Upper lobe of left lung (tissue), 5 donors: ENCODE data around the gene ARL5A.

- PRO-cap, 2 experiments, result no peak in any of the 2 experiments
- RAMPAGE, long total RNA, 4 experiments, result no peak in any of the 4 experiments
Measured at GRCh38 chr2:150529380-150529725, 41.9 kb upstream of the RND3 start.

DNA sequence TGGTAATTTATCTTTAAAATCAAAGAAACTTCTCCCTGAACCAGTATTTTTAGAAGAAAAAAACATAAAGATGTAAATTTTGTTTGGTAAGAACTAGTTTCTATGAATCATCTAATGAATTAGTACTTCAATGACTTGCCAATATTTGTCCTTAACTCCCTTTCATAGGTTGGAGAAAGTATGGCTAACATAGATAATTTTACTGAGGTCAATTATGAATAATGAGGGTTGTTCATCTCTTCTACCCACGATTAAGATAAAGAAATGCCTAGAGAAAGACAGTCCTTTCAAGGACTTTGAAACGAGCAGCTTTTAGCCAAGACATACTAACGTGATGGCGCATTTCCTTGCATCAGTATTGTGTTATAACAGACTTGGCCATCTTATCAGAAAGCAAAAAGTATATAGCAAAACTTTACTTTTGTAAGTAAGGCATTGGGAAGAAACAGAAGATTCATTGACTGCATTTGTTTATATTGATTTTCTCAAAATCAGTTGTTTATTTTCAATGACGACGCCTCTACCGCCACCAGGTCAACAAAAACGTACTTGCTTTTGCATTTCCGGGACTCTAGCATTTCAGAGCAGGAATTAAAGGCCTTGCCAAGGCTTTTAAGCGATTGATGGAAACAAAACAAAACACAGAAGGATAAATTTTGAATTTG, 1.0 kb downstream of the RBM43 start:
- PRO-cap, 2 experiments, result peak in 2 of 2 experiments; most common plus-strand start position 578 of the sequence (in 2); most common minus-strand start position 536 of the sequence (in 1)
- RAMPAGE, long total RNA, 4 experiments, result no peak in any of the 4 experiments

DNA sequence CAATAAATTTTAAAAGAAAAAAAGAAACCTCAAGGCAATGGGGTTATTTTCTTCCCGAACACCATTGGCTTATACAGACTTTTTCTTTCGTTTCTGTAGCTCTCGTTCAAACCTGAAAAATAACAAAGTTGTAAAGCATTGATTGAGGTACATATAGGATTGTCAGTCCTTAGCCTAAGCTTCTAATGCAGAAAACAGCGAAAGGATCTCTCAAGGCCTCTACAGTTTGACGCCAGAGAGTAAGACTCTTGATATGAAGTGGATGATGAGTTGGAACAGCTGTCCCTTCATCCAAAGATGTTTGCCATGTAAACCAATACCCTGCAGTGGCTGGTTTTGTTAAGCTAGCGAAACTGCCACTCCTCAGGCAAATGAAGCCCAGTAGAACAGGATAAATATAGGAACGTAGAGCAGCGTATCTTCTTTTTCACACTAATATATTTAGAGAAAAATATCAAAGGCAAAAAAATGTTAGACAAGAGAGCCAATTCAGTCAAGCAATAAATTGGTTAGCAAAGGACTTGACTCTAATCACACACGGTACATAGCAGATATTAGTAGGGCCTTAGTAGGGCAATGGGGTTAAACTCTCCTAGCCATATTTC, 490 bp downstream of the NEB start:
- PRO-cap, 2 experiments, result peak in 1 of 2 experiments; most common minus-strand start position 187 of the sequence (in 1)
- RAMPAGE, long total RNA, 4 experiments, result start-site peak on the minus strand in 1 of 4 experiments, centred at position 450 of the sequence, 13 reads per replicate

- PRO-cap, 2 experiments, result peak in 1 of 2 experiments; most common plus-strand start chr2:151760359 (in 1); most common minus-strand start chr2:151760248 (in 1)
- RAMPAGE, long total RNA, 4 experiments, result no peak in any of the 4 experiments
Measured at GRCh38 chr2:151760065-151760758, 25.9 kb upstream of the NEB start.

- PRO-cap, 2 experiments, result peak in 2 of 2 experiments; most common plus-strand start chr2:151828250 (in 1); most common minus-strand start chr2:151828026 (in 1)
- RAMPAGE, long total RNA, 4 experiments, result start-site peak on the minus strand in 1 of 4 experiments, at chr2:151828312-151828496 at its widest, 27 to 48 reads per replicate
Measured at GRCh38 chr2:151827849-151829049, at the start of gene ARL5A. ARL5A (minus strand) TSS chr2:151828421.

- PRO-cap, 2 experiments, result no peak in any of the 2 experiments
- RAMPAGE, long total RNA, 4 experiments, result no peak in any of the 4 experiments
Measured at GRCh38 chr2:152172251-152172711, 3.3 kb downstream of the STAM2 start.

DNA sequence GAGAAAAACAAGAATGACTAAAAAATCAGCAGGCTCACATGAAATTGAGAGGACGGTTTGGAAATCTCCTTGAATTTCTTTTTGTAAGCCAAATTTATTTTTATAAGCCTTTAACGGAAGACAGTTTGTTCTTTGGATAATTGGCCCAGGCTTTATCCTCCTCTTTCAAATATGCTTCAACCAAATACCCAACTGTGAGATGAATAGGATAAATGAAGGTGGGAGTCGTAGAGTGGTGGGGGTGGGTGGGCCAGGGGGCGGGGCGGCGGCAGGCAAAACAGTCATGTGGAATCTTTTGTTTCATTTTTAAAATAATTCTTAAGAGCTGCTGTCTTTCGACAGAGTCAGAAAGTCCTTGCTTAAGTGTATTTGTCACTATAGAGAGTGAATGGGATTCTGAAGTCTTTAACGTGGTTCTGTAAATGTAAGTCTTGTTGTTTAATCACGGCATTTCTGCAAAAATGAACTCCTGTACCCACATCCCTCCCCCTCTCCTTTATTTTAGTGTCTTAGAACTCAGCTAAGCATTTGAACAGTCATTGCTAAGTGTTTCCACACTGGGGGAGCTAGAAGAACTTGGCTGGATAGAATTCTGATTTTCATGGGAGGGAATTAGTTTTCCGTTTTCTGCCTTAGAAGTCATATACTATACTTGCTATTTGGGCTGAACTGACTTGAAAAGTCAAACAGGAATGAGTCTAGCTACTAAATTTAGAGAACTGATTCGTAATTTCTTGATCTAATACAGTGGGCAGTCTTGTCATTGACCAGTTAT, 60.9 kb downstream of the FMNL2 start:
- PRO-cap, 2 experiments, result no peak in any of the 2 experiments
- RAMPAGE, long total RNA, 4 experiments, result no peak in any of the 4 experiments

- PRO-cap, 2 experiments, result peak in 1 of 2 experiments; most common plus-strand start chr2:152421816 (in 1); most common minus-strand start chr2:152421626 (in 1)
- RAMPAGE, long total RNA, 4 experiments, result no peak in any of the 4 experiments
Measured at GRCh38 chr2:152421031-152422064, 86.4 kb downstream of the FMNL2 start.

DNA sequence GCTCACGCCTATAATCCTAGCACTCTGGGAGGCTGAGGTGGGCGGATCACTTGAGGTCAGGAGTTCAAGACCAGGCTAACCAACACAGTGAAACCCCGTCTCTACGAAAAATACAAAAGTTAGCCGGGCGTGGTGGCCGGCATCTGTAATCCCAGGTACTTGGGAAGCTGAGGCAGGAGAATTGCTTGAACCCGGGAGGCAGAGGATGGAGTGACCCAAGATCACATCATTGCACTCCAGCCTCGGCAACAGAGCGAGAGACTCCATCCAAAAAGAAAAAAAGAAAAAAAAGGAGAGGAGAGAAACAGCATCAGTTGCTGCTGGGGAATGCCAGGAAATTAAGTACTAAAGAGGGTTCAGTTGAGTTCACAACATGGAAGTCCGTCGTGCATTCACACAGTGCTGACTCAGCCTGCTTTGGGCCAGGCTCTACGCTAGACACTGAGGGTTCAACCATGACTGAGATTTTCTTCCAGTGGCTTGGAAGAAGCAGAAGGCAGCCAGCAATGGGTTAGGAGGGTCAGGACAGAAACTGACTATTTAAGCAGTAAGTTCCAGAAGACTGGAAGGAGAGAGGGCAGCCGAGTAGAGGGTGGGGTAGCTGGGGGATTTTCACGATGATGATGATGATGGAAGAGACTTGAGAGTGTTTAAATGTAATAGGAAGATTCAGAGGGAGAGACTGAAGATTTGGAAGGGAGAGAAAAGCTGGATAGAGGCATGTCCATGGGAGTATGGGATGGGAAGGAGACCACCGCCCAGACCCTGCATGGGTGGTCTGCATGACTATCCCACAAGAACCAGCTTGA, 108.8 kb downstream of the FMNL2 start:
- PRO-cap, 2 experiments, result no peak in any of the 2 experiments
- RAMPAGE, long total RNA, 4 experiments, result no peak in any of the 4 experiments

DNA sequence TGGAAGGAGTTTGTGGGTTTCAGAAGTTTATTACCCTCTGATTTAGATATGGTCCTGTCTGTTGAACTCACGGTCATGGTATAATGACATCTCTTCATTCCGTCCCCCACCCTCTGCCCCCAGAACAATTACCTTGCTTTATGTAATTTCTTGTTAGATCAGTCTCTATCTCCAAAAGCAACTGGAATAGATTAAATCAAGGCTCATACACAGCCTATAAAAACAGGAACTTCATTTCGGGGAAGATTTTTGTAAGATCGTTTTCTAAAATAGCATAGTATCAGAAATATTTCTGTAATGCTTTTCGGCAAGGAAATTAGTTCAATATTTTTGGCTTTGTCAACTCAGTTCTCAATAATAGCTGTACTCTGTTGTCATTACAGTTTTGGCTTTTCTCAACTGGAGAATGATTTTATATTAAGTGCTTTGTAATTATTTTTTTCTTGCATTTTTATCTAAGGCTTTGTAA, 157.2 kb downstream of the FMNL2 start:
- PRO-cap, 2 experiments, result no peak in any of the 2 experiments
- RAMPAGE, long total RNA, 4 experiments, result no peak in any of the 4 experiments

DNA sequence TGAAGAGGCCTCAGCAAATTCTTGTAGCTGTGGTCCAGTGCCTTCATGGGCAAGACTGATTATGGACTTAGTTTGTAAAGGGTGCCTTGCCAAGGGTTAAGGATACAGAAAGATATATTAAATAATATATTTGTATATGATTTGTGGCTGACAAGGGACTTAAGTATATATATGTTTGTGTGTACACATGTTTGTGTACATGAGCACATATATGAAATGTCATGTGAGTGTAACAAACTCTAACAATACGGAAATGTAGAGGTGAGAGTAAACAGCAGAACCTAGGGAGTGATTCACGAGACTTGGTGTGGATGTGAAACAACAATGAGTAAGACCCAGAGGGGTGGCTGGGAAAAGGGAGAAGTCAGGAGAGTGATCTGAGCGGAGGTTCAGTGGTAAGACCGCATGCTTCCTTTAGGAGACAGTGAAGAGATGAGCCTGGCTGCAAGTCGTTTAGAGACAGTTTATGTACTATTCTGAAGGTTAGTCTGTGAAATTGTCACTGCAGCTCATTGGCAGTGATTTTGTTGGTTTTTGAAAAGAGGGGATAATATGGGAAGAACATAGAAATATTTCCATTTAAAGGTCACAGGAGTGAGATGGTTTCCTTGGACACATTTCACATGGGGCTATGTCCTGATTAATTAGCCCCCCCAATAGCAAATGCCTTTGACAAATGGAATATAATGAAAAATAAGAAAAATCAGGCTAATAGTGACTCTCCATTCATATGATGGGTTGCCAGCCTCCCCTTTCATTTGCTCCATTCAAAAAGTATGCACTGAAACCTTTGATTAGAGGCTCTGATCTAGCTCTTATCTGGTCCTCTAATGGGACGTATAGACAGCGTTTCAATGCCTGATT, 150.5 kb downstream of the PRPF40A start:
- PRO-cap, 2 experiments, result no peak in any of the 2 experiments
- RAMPAGE, long total RNA, 4 experiments, result no peak in any of the 4 experiments

DNA sequence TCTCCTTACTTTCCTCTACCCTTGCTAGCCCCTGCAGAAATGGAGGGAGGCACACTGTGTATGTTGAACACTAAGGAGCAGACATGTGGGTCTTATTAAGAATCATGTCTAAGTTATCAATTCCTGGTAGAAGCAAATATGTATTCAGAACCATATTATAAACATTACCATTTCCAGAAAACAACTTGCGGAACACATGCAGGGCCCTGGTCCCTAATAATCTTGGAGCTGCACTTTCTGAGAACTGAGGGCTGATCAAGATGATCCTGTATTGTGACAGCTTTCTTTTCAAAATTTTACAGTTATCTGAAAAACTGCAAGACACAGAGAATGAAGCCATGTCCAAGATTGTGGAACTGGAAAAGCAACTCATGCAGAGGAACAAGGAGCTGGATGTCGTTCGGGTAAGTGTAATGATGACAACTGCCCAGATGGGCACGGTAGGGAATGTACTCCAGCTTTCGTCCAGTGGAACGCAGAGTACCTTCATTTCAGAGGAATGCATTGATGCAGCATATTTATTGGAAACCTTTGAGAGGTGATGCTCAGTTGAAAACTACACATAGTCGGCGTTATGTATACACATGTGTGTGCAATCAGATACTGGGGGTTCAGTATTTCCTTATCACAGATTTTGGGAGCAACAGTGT, 100.3 kb downstream of the PRPF40A start:
- PRO-cap, 2 experiments, result no peak in any of the 2 experiments
- RAMPAGE, long total RNA, 4 experiments, result start-site peak on the plus strand in 2 of 4 experiments, centred at positions 307 to 316 of the sequence, 30 to 34 reads per replicate

- PRO-cap, 2 experiments, result no peak in any of the 2 experiments
- RAMPAGE, long total RNA, 4 experiments, result no peak in any of the 4 experiments
Measured at GRCh38 chr2:152719272-152719485, 759 bp downstream of the ARL6IP6 start.

DNA sequence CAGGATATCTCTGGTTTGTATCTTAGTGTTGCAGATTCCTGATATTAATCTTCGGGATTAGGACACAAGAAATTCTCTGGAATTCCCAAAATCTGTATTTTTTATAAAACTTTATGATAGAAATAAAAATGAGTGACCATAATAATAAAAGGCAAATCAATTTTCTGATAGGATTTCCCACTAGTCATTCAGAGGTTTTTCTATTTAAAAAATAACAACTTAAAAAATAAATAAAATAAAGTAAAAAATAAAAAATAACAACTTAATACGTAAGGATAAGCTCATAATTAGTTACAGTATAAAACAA, 158.9 kb downstream of the NR4A2 start:
- PRO-cap, 2 experiments, result no peak in any of the 2 experiments
- RAMPAGE, long total RNA, 4 experiments, result no peak in any of the 4 experiments

DNA sequence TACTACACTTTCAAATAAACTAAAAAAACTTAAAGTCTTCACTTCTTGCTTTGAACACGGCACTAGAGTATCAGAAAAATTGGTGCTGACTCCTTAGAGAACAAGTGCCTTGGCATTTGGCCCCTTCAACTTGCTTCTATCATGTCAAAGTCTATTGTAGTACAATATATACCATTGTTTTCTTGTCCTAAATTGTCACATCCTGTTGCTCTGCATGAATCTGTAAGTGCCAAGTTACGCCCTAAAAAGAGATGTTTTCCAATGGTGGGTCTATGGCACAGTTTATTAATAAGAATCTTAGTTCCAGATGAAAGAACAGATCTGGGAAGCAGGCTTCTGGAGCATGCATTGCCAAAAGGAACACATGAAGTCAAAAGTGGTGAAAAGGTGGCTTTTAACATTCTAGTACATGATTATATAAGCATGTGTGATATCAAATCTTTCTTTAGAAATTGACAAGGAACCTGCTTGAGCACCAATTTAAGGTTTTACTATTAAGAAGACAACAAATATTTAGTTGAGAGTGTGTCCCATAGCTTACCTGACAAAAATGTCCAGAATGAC, 147.7 kb downstream of the NR4A2 start:
- PRO-cap, 2 experiments, result no peak in any of the 2 experiments
- RAMPAGE, long total RNA, 4 experiments, result no peak in any of the 4 experiments

- PRO-cap, 2 experiments, result no peak in any of the 2 experiments
- RAMPAGE, long total RNA, 4 experiments, result no peak in any of the 4 experiments
Measured at GRCh38 chr2:156328635-156329494, 3.7 kb downstream of the NR4A2 start.

DNA sequence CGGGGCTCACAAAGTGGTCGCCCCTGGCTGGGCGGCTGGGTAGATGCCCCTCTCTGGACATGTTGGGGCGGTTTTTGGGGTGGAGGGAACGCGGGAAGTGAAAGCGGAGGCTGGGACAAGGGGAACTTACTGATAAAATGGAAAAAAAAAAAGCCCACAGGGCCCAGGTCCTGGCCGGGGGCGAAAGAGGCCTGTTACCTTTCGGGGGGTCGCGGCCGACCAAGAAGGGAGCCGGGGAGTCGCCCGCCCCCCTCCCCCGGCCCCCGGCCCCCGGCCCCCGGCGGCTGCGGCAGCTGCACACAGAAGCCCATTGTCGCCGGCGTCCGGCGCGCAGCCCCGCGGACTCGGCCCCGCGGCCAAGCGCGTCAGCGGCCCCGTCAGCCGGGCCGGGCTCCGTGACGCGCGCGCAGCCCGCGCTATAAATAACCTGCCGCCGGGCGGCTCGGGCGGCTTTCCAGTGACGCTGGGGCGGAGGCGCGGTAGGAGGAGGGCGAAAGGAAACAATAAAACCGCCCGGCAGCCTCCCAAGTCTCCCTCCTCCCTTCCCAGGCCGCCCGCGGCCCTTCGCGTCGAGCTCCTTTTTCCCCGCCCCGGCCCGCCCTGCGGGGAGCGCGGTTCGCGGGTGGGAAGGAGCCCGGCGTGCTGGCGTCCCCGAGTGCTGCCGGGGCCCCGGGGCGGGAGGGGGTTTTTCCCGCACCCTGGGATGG, 9.7 kb upstream of the NR4A2 start:
- PRO-cap, 2 experiments, result peak in 2 of 2 experiments; most common plus-strand start position 615 of the sequence (in 2); most common minus-strand start position 352 of the sequence (in 2)
- RAMPAGE, long total RNA, 4 experiments, result no peak in any of the 4 experiments

DNA sequence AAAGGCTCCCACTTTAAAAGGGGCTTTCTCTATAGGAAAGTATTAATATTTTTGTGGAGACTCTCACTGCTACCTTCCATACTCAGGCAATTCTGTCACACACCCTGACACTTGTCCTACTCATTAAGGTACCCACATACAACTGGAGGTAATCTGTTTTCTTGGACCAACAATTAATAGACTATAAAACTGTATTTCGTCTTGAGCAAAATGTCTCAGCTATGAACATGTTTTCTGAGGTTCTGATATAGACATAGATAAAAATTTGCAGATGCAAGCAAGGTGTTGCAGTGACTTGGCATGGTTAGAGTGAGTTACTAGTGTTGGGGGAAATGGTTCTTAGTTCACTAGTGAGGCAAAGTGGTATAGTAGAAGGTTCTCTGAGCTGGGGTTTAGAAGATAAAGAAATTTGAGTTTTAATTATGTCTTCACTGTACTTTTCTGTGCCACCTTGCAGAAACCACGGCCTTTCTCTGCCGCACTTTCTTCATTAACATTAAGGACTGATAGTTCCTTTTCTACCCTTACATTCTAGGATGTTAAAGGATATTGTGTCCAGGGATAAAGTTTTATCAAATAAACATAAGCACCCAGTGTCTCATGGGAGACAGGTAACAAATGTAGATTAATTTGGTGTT, 10.8 kb upstream of the NR4A2 start:
- PRO-cap, 2 experiments, result no peak in any of the 2 experiments
- RAMPAGE, long total RNA, 4 experiments, result no peak in any of the 4 experiments

GRCh38 chr2:156399868-156400946, 36.0 kb upstream of the GPD2 start:
- PRO-cap, 2 experiments, result peak in 1 of 2 experiments; most common plus-strand start chr2:156400466 (in 1); most common minus-strand start chr2:156400424 (in 1)
- RAMPAGE, long total RNA, 4 experiments, result no peak in any of the 4 experiments

DNA sequence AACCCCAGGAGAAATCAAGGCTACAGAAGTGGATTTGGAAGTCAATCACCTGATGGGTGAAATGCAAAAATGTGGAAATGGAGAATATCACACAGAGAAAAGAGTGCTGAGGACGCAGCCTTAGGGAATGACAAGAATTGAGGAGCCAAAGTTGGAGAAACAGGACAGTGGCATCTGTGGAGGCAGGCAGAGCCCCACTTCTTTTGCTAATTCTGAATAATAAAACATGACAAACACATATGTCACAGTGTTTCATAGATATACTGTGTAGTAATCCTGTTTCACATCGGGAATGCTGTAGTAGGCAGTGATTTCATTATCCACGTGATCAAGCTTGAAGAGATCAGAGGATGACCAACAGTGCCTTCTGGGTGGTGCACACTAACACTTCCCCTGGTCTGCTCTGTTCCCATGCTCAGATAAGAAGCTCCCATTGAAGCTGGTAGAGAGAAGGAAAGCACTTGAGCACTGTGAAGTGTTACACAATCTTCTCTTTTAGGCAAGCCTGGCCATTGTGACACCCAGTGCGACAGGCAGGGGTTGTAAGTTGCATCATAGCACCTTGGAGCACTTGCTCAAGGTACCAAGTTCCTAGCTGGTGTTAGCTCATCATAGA, 30.7 kb upstream of the GPD2 start:
- PRO-cap, 2 experiments, result no peak in any of the 2 experiments
- RAMPAGE, long total RNA, 4 experiments, result no peak in any of the 4 experiments